Neural crest cell (in vitro differentiated cells): ENCODE results near the gene PKP1.

GRCh38 chr1:200129430-200129957 is 102.0 kb downstream of the NR5A2 start:
- PRO-cap = no peak

GRCh38 chr1:200368176-200368656 is 41.6 kb downstream of the ZNF281 start:
- PRO-cap = no peak

- PRO-cap = no peak
Measured at GRCh38 chr1:200407853-200408889, 1.7 kb downstream of the ZNF281 start.

- PRO-cap = no peak
Measured at GRCh38 chr1:200628168-200628901, 7.8 kb upstream of the KIF14 start.

DNA sequence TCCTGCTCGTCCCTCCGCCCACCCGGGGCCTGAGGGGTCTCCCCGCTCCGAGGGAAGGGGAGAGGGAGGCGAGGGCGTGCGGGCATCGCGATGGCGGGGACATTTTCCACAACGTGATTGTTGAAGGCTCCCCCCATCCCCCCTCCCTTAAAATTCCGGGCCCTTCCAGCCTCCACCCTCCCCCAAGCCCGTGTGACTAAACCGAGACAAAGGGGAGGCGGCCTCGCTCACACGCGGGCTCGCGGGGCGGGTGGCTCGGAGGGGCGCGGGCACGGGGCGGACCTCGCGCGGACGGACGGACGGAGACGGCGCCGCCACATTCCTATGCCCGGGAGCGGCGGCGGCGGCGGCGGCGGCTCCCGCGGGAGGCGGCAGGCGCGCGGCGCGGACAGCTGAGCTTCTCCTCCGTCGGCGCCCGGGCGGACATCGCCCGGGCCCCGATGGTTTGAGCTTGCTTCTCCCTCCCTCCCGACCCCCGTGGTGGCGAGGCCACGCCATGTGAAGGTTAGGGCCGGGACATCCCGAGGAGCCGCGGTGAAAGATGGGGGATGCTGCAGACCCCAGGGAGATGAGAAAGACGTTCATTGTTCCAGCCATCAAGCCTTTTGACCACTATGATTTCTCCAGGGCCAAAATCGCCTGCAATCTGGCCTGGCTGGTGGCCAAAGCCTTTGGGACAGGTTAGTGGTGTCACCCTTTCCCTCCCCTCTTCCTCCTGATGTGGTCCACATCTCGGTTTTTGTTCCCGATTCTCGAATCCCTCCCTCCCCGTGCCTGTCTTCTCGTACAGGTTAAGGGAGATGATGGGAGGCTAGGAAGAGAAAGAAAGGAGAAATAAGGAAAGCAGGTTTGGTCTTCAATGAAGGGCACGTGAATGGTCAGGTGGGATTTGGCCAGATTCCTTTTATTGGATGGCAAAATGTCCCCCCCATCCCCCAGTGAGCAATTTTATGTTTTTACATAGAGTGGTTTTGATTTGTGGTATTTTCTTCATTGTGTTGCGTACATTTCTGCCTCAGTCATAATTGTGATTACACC is 913 bp downstream of the CAMSAP2 start:
- PRO-cap = bidirectional peak, plus-strand start at position 478 of the sequence, minus-strand start at position 428 of the sequence; bidirectional peak, plus-strand start at position 584 of the sequence, minus-strand start at position 722 of the sequence; unidirectional peak, minus-strand start at position 805 of the sequence

- PRO-cap = no peak
Measured at GRCh38 chr1:200852265-200852938, 20.4 kb upstream of the GPR25 start.

DNA sequence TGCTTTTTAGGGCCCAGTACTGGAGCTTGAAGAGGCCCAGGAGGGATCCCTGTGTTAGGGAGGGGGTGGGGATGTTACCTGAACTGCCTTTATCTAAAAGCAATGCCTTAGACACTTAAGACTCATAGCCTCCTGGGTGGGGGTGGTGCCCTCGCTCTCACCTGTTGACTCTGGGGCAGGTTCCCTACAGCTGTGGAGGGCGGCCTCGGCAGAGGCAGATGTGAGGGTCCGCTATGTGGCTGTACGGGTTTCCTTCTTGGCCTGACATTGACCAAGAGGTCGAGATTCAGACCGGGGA is 728 bp downstream of the INAVA start:
- PRO-cap = no peak

- PRO-cap = no peak
Measured at GRCh38 chr1:200913033-200913460, 18.3 kb downstream of the INAVA start.

DNA sequence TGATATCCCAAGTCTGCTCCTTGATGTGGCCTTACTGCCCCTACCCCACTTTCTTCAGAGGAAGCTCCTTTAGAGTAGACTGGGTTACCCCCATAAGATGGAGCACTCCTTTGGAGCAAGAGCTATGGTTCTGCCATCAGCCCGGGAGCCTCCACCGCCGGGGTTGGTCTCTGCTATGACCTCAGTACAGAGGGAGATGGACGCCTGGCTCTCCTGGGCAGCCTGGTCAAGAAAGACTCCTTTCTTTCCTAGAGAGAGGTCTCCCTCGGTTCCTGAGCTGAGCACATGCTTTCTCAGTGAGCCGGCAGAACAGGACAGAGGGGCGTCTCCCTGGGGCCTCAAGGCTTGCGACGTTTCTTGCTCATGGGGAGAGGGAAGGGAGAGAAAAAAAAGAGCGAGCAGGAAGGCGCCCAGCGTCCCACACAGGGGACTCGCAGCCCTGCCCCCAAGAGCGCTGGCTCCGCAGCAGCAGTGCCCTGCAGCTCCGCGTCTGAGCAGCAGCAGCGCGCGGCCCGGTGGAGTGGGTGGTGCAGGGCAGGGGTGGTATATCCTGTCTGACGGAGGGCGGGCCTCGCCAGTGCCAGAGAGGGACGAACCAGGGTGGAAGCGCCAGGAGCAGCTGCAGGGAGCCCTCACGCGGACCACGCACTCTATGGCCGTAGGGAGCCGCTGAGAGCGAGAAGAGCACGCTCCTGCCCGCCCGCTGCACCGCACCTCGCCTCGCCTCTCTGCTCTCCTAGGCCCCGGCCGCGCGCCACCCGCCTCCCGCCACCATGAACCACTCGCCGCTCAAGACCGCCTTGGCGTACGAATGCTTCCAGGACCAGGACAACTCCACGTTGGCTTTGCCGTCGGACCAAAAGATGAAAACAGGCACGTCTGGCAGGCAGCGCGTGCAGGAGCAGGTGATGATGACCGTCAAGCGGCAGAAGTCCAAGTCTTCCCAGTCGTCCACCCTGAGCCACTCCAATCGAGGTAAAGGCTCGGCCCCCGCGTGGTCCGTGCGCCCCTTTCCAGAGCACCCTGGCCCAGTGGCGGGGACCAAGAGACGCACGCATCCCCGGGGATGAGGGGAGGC is at the start of gene PKP1:
TSS of gene PKP1 (plus strand) at position 577 of the 1,078 bp plus-strand sequence.
- PRO-cap = bidirectional peak, plus-strand start at position 577 of the sequence, minus-strand start at position 517 of the sequence

GRCh38 chr1:201358623-201359399 is 18.7 kb downstream of the TNNT2 start:
- PRO-cap = no peak

GRCh38 chr1:201377864-201378306 is 405 bp upstream of the TNNT2 start:
- PRO-cap = no peak

DNA sequence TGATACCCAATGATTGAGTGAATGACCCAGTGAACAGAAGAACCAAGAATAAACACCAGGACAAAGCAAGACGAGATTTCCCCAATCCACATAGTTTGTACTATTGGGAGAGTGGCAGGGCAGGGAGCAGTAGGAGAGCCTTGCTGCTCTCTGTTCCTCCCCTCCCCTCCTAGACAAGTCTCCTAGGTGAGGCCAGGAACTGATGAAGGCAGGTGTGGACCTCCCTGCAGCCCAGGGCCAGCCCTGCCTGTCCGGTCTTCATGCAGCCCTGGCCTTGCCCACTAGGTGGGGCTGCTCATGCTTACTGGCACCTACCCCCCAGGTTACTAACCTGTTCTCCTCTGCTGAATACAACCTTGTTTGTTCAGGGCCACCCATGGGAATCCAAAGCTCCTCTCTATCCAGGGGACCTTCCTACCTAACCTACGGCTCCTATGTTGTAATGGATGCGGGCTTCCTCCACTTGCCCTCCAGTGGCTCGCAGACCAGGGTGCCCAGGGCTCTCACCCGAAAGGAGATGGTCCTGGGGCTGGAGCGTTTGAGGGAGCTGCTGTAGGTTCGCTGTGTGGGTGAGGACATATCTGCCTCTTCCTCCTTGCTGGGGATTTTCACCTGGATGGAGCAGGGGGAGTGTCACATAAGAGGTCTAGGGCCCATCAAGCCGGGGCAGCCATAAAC is 7.9 kb upstream of the TNNT2 start:
- PRO-cap = no peak

- PRO-cap = no peak
Measured at GRCh38 chr1:201404848-201405231, 5.7 kb upstream of the LAD1 start.

- PRO-cap = bidirectional peak, plus-strand start at chr1:201449288, minus-strand start at chr1:201449228
Measured at GRCh38 chr1:201448855-201449524, 20.0 kb downstream of the PHLDA3 start.

DNA sequence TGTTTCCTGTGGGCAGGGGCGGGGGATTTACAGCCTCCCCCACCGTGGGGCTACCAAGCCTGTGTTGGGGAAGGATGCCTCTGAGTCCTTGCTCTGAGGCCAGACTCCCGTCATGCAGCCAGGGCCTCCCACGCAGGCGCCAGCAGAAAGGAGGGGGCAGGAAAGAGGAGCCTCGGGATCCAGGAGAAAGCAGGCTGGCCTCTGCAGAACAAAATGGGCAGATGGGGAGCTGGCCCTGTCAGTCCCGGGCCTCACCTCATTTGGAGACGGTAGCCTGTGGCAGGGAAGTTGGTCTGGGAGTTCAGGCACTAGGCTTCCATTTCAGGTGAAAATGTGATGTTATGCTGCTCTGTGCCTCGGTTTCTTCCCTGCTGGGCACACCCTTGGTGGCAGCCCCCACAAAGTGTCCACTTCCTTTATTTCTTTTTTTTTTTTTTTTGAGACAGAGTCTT is 17.9 kb downstream of the PHLDA3 start:
- PRO-cap = no peak

DNA sequence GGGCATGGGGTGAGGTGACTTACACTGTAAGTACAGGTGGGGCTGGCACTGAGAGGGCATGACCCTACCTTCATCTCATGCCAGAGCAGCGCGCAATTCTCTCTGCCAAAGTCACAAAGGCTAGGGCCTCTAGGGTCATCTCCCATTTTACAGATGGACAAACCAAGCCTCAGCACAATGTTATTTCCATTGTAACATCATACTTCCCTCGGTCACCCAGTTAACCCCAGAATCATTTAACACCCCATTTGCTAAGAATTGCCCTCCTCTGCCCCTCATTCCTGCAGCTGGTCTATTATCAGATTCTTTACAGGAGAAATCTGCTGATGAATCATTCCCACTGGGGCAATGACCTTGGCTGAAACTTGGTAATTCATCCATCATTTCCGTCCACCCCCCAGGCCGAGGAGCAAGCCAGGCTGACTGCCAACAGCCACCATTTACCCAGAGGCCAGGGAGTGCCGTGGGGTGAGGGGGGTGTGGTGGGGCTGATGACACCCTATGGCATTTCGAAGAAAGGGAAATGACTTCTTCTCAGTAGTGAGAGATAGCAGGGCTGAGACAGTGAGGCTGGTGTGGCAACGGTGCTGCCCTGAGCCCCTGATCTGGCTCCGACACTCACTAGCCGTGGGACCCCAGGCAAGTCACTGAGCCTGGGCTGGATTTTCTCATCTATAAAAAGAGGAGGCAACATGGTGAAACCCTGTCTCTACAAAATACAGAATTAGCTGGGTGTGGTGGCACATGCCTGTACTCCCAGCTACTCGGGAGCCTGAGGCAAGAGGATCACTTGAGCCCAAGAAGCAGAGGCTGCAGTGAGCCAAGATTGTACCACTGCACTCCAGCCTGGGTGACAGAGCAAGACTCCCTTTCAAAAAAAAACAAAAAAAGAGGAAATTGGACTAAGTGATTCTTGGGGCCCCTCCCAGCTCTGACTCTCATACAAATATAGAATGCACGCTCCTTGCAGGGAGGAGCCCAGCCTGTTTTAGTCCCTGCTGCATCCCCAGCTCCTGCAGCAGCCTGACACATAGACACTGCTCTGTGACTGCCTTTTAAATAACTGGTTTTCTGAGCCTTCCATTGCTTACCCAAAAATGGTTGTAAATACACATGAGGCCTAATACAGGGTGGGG is 17.6 kb downstream of the CSRP1 start:
- PRO-cap = no peak

DNA sequence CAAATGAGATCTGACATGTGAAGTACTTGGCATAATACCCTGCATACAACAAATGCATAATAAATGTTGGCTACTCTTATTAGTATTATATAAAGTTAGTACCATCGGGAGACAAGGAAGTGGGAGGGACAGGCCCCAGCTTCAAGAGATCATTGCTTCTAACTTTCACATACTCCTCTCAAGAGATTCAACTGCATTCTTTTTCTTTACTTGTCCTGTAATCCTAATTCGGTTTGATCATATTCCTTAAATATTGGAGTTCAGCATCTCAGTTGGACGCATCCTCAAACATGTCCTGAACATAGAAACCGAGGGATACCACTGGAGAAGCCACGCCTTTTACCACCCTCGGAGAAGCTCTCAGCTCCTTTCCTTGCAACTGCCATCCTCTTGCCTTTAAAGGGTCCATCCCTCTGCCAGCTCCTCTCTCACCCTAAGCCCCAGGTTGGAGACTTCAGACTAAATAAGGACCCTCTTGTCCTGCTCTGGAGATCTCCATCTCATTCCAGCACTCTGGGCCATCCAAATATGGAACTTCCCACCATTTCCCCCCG is 15.4 kb downstream of the CSRP1 start:
- PRO-cap = no peak

DNA sequence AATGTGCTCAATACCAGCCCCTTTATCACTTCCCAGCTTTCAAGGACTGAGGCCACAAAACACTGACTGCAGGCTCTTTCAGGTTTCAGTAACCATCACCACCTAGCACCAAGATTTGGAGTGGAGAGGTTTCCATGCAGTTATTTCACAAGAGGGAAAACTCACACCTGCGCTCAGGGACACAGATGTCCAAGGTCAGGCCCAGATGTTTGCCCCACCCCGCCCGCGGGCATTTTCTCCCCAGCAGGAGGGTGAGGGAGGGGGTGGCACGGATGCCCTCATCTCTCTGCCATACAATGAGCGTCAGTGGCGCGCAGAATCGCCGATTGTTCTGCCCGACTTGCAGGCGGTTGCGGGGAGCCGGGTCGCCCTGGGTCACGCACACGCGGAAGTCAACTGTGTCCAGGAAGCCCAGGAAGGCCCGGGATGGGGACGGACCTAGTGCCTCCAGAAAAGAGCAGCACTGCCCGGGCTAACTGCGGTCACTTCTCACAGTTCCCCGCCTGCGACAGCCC is 409 bp downstream of the CSRP1 start:
- PRO-cap = no peak

DNA sequence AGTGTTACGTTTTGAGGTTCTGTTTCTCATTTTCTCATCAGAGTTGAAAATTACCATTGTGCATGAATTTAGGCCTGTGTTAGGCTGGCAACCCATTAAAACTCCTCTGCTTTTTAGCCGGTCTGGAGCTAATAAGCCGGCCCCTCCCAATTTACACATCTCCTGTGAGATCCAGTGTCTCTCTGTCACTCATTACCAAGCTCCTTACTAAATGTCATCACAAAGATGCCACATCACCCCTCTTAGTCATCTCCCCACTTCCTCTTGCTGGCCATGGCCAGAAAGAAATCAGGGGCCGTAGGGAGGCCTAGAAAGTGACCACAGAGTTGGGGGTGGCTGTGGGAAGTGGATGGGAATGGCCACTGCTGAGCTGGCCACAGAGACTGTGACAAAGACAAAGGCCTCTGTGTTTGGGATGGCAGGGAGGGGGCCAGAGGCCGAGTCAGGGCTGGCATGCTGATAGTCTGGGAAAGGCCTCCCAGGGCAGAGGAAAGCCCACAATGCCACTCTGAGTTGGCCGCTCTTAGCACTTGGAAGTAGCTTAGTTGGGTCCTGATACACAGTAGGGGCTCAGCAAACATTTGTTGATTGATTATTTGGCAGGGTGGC is 12.9 kb downstream of the NAV1 start:
- PRO-cap = no peak

DNA sequence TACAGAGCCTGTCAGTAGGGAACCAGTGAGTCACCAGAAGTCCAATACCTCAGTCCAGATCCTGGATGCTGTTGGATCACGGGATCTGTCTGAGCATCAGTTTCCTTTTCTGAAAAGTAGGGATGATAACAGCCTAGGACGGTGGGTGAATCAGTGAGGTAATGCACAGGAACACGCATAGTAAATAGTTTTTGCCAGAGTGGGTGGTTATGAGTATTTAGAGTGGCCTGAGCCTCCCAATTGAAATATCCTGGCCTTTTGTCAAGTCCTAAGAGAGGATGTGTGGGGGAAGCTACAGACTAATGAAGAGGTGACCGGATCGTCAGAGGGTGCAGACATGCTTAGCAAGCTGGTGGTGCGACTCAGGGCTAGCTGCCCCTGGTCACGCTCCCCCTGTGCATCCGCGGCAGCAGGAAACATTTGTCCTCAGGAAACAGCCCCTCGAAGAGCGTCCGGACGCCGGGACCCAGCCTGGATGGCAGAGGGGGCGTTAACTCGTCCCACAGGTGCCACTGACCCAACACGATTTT is 24.0 kb downstream of the NAV1 start:
- PRO-cap = no peak